K562 (cell line): ENCODE measurements around the genes TMEM178B, PRSS58 and TMEM139.

GRCh38 chr7:140646919-140647454 lies 6.4 kb upstream of the DENND2A start:
- RAMPAGE, long total RNA, result no peak
- RRBS, result no CpG with 5 or more reads among the region's 6 CpGs
PRO-cap:
- standard, result no peak
- CoPRO, capped RNA only, 2 experiments, result no peak in any of the 2 experiments
- CoPRO, capped and uncapped RNA, 2 experiments, result no peak in any of the 2 experiments
- CoPRO, uncapped RNA only, 2 experiments, result no peak in any of the 2 experiments
CAGE:
- cytosol, long polyA plus RNA, result no peak
- long polyA plus RNA, result no peak
- nucleolus, long total RNA, result no peak
- nucleus, long polyA plus RNA, result no peak

DNA sequence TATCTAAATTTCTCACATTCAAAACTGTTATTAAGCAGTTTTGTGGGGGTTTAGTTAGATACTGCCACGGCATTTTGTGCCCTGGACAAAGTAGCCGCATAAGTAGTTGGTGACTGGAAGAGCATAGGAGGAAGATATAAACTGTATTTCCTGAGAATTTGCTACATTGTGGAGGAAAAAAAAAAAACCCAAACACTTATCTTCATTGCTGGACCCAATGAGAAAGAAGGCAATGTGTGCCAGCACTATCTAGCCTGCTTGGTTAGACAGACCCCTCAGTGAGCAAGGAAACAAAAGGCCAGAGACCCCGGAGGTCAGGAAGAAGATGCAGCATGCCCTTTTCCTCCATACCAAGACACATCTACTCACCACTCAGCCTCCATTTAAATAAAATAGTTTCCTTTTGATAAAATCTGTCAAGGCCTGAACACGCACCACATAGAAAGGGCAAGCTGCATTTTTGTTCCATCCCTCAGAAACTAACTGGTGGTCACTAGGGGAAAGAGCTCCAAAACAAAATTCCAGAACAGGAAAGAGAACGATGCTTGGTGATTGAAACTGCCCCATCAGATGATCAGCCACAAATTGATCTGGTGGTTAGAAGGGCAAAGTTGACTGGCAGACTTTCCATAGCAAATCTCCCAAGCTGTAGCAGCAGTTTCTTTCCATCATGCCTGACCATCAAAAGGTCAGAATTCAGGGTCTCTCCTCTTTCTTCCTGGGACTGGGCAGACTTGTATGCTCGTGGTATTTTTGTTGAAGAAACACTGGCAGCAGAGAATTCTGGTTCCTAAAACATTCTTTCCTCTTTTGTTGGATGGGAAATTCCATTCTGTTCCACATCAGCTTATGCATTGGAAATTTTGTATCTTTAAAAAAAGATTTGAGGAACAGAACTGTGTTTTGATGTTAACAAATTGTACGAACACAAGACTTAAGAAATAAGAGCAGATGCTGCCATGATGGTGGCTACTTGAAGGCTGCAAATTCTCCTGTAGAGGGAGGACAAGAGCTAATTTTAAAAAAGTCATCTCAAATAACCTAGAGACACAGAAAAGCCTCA lies 29.3 kb downstream of the NDUFB2 start:
- RAMPAGE, long total RNA, result no peak
- RRBS, result no CpG with 5 or more reads among the region's 7 CpGs
PRO-cap:
- standard, result no peak
- CoPRO, capped RNA only, 2 experiments, result no peak in any of the 2 experiments
- CoPRO, capped and uncapped RNA, 2 experiments, result no peak in any of the 2 experiments
- CoPRO, uncapped RNA only, 2 experiments, result no peak in any of the 2 experiments
CAGE:
- cytosol, long polyA plus RNA, result no peak
- long polyA plus RNA, result no peak
- nucleolus, long total RNA, result no peak
- nucleus, long polyA plus RNA, result no peak

GRCh38 chr7:140794258-140794712 lies 97.8 kb downstream of the NDUFB2 start:
- RAMPAGE, long total RNA, result no peak
- RRBS, result no CpG with 5 or more reads among the region's 6 CpGs
PRO-cap:
- standard, result no peak
- CoPRO, capped RNA only, 2 experiments, result no peak in any of the 2 experiments
- CoPRO, capped and uncapped RNA, 2 experiments, result no peak in any of the 2 experiments
- CoPRO, uncapped RNA only, 2 experiments, result no peak in any of the 2 experiments
CAGE:
- cytosol, long polyA plus RNA, result no peak
- long polyA plus RNA, result no peak
- nucleolus, long total RNA, result no peak
- nucleus, long polyA plus RNA, result no peak

DNA sequence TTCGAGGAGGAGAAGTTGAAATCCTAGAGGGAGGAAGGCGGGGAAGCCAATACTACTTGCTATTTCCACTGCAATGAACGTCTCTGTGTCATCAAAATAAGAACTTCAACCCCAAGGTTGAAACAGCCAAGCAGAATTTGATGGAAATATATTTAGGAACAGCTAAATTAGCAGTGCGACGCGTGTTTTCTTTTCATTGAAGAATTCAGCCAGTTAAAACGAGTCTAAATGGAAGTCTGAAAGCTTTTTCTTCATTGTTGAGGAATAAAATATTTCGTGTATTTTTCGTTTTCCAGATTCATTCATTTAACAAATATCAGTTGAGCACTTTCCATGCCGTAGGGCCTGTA lies 474 bp upstream of the BRAF start:
- RAMPAGE, long total RNA, result no peak
- RRBS, result no CpG with 5 or more reads among the region's 10 CpGs
PRO-cap:
- standard, result no peak
- CoPRO, capped RNA only, 2 experiments, result no peak in any of the 2 experiments
- CoPRO, capped and uncapped RNA, 2 experiments, result no peak in any of the 2 experiments
- CoPRO, uncapped RNA only, 2 experiments, result no peak in any of the 2 experiments
CAGE:
- cytosol, long polyA plus RNA, result no peak
- long polyA plus RNA, result no peak
- nucleolus, long total RNA, result no peak
- nucleus, long polyA plus RNA, result no peak

DNA sequence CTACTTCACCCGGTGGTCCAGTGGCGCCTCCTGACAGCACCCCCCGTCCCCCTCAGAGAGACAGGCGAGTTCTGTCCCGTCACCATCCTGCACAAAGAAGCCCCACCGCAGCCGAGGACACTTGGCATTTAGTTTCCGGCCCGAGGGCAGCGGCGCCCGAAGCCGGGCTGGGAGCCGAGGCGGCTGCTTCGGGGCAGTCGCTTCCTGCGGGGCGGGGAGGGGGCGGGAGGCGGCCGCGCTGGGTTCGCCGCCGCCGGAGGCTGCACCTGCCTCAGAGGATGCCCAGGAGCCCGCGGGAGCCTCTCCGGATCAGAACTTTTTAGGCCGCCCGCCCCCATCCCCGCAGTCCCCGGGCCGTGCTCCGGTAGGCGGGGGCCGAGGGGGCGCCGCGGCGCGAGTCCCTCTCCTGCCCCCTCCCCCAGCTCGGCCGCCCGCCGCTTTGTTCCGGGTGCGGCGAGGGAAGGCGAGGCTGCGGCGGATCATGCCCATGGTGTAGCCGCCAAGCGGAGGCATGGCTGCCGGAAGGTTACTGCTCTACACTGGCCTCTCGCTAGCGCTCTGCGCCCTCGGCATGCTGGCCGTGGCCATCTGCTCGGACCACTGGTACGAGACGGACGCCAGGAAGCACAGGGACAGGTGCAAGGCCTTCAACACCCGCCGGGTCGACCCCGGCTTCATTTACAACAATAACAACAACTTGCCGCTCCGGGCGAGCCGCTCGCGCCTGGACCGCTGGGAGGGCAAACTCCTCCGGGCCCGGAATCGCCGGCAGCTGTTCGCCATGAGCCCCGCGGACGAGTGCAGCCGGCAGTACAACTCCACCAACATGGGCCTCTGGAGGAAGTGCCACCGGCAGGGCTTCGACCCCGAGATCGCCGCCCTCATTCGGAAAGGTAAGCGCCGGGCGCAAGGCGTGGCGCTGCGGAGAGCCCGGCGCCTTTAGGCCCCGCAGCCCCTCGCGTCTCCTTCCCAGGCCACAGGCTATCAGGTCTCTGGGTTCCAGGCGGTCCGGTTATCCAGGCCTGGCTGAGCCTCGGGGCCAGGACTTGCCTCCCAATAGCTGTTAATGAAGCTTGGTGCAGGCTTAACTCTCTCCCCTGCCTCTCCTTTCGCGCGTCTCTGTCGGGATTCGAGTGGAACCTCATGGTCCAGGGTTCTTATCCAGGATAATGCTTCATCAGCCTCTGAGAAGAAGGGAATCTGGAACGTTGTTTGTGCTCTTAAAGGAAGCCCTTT lies at the start of gene TMEM178B:
Gene TMEM178B, plus strand, starts transcription at position 265 of the 1,236 bp plus-strand sequence.
- RAMPAGE, long total RNA, result no peak
- RRBS, result 36% methylated on average over 62 of the region's 111 CpGs
PRO-cap:
- standard, result no peak
- CoPRO, capped RNA only, 2 experiments, result no peak in any of the 2 experiments
- CoPRO, capped and uncapped RNA, 2 experiments, result no peak in any of the 2 experiments
- CoPRO, uncapped RNA only, 2 experiments, result no peak in any of the 2 experiments
CAGE:
- cytosol, long polyA plus RNA, result no peak
- long polyA plus RNA, result no peak
- nucleolus, long total RNA, result no peak
- nucleus, long polyA plus RNA, result no peak

DNA sequence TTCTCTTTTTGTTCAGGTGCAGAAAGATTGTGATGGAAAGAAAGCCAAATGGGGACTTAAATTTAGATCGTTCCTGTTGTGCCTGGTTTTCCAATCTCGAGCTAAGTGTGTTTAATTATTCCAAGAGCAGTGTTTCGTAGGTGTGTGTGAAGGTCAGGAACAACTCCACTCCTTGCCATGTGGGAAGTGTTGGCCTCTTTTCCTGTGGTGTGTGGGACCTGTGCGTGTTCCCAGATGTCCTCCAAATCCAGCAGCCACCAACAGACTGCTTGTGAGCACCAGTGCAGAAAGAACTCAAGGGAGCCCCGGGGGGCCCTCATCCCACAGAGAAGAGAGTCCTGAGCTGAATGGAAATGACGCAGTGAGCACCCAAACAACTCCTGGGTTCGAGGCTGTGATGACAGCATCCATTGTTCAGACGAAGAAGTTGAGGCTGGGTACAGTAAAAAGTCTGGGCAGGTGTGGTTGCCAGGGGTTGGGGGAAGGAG lies 227.7 kb downstream of the TMEM178B start:
- RAMPAGE, long total RNA, result no peak
- RRBS, result no CpG with 5 or more reads among the region's 8 CpGs
PRO-cap:
- standard, result no peak
- CoPRO, capped RNA only, 2 experiments, result no peak in any of the 2 experiments
- CoPRO, capped and uncapped RNA, 2 experiments, result no peak in any of the 2 experiments
- CoPRO, uncapped RNA only, 2 experiments, result no peak in any of the 2 experiments
CAGE:
- cytosol, long polyA plus RNA, result no peak
- long polyA plus RNA, result no peak
- nucleolus, long total RNA, result no peak
- nucleus, long polyA plus RNA, result no peak

DNA sequence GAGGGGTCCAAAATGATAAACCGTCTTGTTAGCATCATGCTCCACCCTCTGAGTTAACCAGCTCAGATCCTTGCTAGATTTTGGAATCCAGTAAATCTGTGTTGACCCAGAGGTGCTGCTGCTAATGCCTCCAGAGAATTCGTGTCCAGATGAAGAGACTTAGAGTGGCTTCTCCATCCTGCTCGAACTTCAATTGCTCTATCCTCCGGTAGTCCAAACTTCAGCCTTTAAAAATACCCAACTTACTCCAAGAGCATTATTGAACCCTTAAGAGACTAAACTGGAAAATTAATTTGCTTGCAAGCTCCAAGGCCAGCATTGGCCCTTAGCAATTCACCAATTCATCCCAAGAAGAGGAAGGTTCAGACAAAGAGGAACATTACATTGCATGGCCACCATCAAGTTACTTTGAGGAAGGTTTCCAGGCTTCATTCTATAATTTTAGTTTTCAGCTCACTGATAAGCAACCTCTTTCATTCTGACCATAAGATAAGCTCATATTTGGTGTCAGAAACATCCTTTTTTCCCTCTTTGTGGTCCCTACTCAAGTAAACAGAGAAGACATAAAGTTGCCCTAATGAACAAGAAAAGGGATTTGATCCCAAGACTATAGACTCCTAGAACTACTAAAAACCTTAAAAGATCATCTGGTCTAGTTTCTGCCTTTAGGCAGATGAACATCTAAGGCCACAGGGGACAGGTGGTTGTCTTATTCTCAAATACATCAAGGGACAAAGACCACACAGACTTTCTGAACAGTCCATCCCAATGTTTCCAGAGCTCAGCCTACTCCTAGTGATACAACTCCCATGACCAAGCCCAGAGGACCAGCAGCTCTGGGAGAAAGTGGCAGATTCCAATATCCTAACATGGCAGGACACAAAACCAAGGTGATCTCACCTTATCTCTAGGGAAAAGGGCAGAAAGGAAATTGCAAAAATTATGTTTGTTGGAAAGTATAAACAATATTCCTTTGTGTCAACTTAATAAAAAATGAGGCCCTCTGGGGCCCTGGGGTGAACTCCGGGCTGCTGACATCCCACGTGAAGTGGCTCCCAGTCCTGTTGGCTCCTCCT lies 40.0 kb downstream of the DENND11 start:
- RAMPAGE, long total RNA, result no peak
- RRBS, result no CpG with 5 or more reads among the region's 6 CpGs
PRO-cap:
- standard, result no peak
- CoPRO, capped RNA only, 2 experiments, result no peak in any of the 2 experiments
- CoPRO, capped and uncapped RNA, 2 experiments, result no peak in any of the 2 experiments
- CoPRO, uncapped RNA only, 2 experiments, result peak in 2 of 2 experiments; most common plus-strand start position 638 of the sequence (in 1); most common minus-strand start position 351 of the sequence (in 1)
CAGE:
- cytosol, long polyA plus RNA, result no peak
- long polyA plus RNA, result no peak
- nucleolus, long total RNA, result no peak
- nucleus, long polyA plus RNA, result no peak

GRCh38 chr7:142257790-142258445 lies at the start of gene PRSS58:
Gene PRSS58 (minus strand): TSS chr7:142258058.
- RAMPAGE, long total RNA, result no peak
- RRBS, result no CpG with 5 or more reads among the region's 2 CpGs
PRO-cap:
- standard, result no peak
- CoPRO, capped RNA only, 2 experiments, result no peak in any of the 2 experiments
- CoPRO, capped and uncapped RNA, 2 experiments, result no peak in any of the 2 experiments
- CoPRO, uncapped RNA only, 2 experiments, result no peak in any of the 2 experiments
CAGE:
- cytosol, long polyA plus RNA, result no peak
- long polyA plus RNA, result no peak
- nucleolus, long total RNA, result no peak
- nucleus, long polyA plus RNA, result no peak

DNA sequence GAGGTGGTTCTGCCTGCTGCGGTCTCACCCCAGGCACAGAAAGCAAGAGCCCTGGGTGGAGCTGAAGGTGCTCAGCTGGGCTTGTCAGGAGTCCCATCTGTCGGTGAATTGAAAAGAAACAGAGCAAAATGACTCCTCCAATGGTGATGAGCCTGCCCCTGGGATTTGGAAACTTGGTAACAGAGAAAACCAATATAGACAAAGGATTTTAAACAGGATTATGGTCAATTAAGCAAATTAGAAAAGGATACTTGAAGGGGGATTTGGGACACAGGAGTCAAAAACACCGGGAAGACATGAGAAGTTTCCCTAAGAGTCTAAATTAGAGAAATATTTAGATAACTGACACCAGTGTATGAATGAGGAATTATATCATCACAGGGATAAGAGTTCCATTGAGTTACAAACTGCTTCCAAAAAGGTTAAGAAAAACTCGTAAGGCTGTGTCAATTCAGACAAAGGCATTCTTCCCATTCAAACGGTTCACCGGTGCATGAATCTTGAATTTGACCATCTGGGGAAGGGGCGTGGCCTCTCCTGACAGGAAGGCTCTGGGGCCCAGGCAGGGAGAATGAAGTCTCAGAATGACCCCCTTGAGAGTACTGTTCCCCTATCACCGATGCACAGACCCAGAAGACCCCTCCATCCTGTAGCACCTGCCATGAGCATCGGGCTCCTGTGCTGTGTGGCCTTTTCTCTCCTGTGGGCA lies 70.0 kb upstream of the PRSS58 start:
- RAMPAGE, long total RNA, result no peak
- RRBS, result no CpG with 5 or more reads among the region's 9 CpGs
PRO-cap:
- standard, result no peak
- CoPRO, capped RNA only, 2 experiments, result no peak in any of the 2 experiments
- CoPRO, capped and uncapped RNA, 2 experiments, result no peak in any of the 2 experiments
- CoPRO, uncapped RNA only, 2 experiments, result no peak in any of the 2 experiments
CAGE:
- cytosol, long polyA plus RNA, result no peak
- long polyA plus RNA, result no peak
- nucleolus, long total RNA, result no peak
- nucleus, long polyA plus RNA, result no peak

DNA sequence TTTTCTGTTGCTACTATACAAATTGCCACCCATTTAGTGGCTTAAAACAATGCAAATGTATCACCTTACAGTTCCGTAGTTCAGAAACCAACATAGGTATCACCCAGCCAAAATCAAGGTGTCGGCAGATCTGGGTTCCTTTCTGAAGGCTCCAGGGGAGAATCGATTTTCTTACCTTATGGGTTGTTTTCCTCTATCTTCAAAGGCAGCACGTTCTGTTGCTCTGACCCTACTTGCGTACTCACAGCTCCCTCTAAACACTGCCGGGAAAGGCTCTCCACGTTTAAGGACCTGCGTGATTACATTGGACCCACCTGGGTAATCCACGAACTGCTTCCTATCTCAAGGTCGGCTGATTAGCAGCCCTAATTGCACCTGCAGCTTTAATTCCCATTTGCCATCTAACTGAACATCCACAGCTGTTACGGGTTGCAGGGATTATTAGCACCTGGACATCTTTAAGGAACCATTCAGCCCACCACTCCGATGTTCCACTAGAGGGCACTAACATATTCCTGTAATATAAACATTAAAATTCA lies 37.2 kb upstream of the PRSS1 start:
- RAMPAGE, long total RNA, result no peak
- RRBS, result no CpG with 5 or more reads among the region's 12 CpGs
PRO-cap:
- standard, result no peak
- CoPRO, capped RNA only, 2 experiments, result no peak in any of the 2 experiments
- CoPRO, capped and uncapped RNA, 2 experiments, result no peak in any of the 2 experiments
- CoPRO, uncapped RNA only, 2 experiments, result no peak in any of the 2 experiments
CAGE:
- cytosol, long polyA plus RNA, result no peak
- long polyA plus RNA, result no peak
- nucleolus, long total RNA, result no peak
- nucleus, long polyA plus RNA, result no peak

DNA sequence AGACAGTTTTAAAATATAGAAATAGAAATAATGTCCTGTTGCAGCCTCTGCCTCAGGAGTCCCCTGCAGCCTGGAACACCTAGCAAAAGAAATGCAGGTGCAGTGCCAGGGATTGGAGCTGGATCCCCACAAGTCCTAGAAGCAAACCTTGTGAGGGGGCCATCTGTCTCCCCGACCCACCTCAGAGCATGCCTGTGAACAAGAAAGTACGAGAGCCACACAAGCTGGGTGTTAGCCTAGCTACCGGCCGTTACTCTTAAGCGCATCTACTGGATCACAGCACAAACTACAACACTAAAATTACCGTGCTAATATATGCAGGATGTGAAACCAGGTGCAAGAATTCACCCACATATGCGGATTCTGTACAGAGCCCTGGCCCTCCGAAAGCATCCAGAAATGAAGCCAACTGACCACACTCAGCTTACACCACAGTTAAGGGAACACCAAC lies 16.1 kb upstream of the PRSS1 start:
- RAMPAGE, long total RNA, result no peak
- RRBS, result no CpG with 5 or more reads among the region's 8 CpGs
PRO-cap:
- standard, result no peak
- CoPRO, capped RNA only, 2 experiments, result no peak in any of the 2 experiments
- CoPRO, capped and uncapped RNA, 2 experiments, result no peak in any of the 2 experiments
- CoPRO, uncapped RNA only, 2 experiments, result no peak in any of the 2 experiments
CAGE:
- cytosol, long polyA plus RNA, result no peak
- long polyA plus RNA, result no peak
- nucleolus, long total RNA, result no peak
- nucleus, long polyA plus RNA, result no peak

DNA sequence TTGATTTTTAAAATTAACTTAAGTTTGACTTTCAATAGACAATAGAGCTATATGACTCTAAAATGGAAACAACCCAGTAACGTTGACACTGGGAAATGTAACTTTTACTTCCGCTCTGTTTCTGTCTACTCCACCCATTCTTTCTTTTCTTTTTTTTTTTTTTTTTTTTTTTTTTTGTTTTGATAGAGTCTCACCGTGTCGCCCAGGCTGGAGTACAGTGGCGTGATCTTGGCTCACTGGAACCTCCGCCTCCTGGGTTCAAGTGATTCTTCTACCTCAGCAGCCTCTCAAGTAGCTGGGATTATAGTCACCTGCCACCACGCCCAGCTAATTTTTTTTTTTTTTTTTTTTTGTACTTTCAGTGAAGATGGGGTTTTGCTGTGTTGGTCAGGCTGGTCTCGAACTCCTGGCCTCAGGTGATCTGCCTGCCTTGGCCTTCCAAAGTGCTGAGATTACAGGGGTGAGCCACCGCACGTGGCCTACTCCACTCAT lies 14.0 kb downstream of the PRSS2 start:
- RAMPAGE, long total RNA, result no peak
- RRBS, result no CpG with 5 or more reads among the region's 10 CpGs
PRO-cap:
- standard, result no peak
- CoPRO, capped RNA only, 2 experiments, result no peak in any of the 2 experiments
- CoPRO, capped and uncapped RNA, 2 experiments, result no peak in any of the 2 experiments
- CoPRO, uncapped RNA only, 2 experiments, result no peak in any of the 2 experiments
CAGE:
- cytosol, long polyA plus RNA, result no peak
- long polyA plus RNA, result no peak
- nucleolus, long total RNA, result no peak
- nucleus, long polyA plus RNA, result no peak

DNA sequence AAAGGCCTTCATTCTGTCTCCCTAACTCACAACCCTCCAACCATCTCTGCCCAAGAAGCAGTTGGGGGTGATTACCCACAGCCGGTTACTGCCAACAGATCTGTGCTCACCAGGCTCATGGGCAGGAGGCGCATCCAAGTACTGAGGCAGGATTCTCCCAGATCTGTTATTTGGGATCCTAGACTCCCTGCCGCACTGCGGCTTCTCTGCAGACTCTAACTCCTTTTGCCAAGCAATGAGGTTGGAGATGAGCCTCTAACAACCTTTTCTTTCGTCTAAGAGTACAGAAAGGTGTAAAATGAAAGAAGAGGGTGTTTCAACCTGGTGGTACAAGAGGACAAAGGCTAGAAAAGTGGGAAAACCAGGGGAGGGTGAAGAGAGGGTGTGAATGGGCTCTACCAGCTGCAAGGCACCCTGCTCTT lies 950 bp upstream of the LLCFC1 start:
- RAMPAGE, long total RNA, result no peak
- RRBS, result no CpG with 5 or more reads among the region's 5 CpGs
PRO-cap:
- standard, result no peak
- CoPRO, capped RNA only, 2 experiments, result no peak in any of the 2 experiments
- CoPRO, capped and uncapped RNA, 2 experiments, result no peak in any of the 2 experiments
- CoPRO, uncapped RNA only, 2 experiments, result peak in 1 of 2 experiments; most common minus-strand start position 257 of the sequence (in 1)
CAGE:
- cytosol, long polyA plus RNA, result no peak
- long polyA plus RNA, result no peak
- nucleolus, long total RNA, result no peak
- nucleus, long polyA plus RNA, result no peak

- RAMPAGE, long total RNA, result no peak
- RRBS, result no CpG with 5 or more reads among the region's 4 CpGs
PRO-cap:
- standard, result no peak
- CoPRO, capped RNA only, 2 experiments, result no peak in any of the 2 experiments
- CoPRO, capped and uncapped RNA, 2 experiments, result no peak in any of the 2 experiments
- CoPRO, uncapped RNA only, 2 experiments, result no peak in any of the 2 experiments
CAGE:
- cytosol, long polyA plus RNA, result no peak
- long polyA plus RNA, result no peak
- nucleolus, long total RNA, result no peak
- nucleus, long polyA plus RNA, result no peak
These were observed 4.3 kb downstream of the LLCFC1 start for GRCh38 chr7:142943669-142943984.

GRCh38 chr7:143279778-143280290 lies 4.9 kb upstream of the TMEM139 start:
- RAMPAGE, long total RNA, result no peak
- RRBS, result no CpG with 5 or more reads among the region's 3 CpGs
PRO-cap:
- standard, result no peak
- CoPRO, capped RNA only, 2 experiments, result no peak in any of the 2 experiments
- CoPRO, capped and uncapped RNA, 2 experiments, result no peak in any of the 2 experiments
- CoPRO, uncapped RNA only, 2 experiments, result no peak in any of the 2 experiments
CAGE:
- cytosol, long polyA plus RNA, result no peak
- long polyA plus RNA, result no peak
- nucleolus, long total RNA, result no peak
- nucleus, long polyA plus RNA, result no peak

DNA sequence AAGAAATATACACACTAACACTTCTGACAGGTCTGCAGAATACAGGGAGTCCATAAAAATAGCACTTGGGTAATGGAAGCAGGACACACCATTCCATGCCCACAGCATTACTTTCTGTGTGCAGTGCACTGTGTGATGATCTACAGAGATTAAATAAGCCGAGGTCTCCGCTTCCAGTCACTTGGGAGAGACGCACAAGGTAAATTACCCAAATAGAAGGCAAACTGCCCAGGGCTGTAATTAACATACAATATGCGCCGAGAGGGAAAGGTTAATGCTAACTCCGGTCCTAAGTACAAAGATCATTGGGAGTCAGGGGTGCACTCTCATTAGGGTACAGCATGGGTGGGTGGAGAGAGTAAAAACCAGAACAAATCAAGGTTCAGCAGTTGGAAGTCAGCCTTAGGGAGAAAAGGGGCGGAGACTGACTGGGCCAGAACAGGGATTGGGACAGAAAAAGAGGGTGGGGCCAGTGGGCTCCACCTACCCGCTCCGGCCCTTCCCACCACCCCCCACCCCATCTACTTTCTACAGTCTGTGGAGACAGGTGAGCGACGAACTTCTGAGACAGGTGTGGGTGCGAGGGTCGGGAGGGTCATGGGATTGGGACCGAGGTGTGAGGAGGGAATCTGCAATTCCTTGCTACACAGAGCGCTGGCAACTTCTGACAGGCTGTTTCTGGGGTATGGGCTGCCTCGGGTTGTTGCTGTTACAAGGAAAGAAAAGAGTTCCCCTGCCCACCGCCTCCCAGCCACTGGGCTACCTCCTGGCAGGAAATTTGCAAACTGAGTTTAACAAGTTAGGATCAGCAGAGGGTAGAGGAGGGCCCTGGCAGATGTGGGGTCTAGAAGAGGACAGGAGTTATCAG lies at the start of gene TMEM139:
Gene TMEM139, plus strand, starts transcription at position 531 of the 868 bp plus-strand sequence.
- RAMPAGE, long total RNA, result no peak
- RRBS, result no CpG with 5 or more reads among the region's 17 CpGs
PRO-cap:
- standard, result unidirectional peak, plus-strand start at position 524 of the sequence
- CoPRO, capped RNA only, 2 experiments, result no peak in any of the 2 experiments
- CoPRO, capped and uncapped RNA, 2 experiments, result no peak in any of the 2 experiments
- CoPRO, uncapped RNA only, 2 experiments, result no peak in any of the 2 experiments
CAGE:
- cytosol, long polyA plus RNA, result no peak
- long polyA plus RNA, result no peak
- nucleolus, long total RNA, result no peak
- nucleus, long polyA plus RNA, result no peak

- RAMPAGE, long total RNA, result no peak
- RRBS, result 27% methylated on average over 4 of the region's 9 CpGs
PRO-cap:
- standard, result no peak
- CoPRO, capped RNA only, 2 experiments, result no peak in any of the 2 experiments
- CoPRO, capped and uncapped RNA, 2 experiments, result no peak in any of the 2 experiments
- CoPRO, uncapped RNA only, 2 experiments, result peak in 2 of 2 experiments; most common plus-strand start chr7:143393497 (in 1)
CAGE:
- cytosol, long polyA plus RNA, result no peak
- long polyA plus RNA, result no peak
- nucleolus, long total RNA, result no peak
- nucleus, long polyA plus RNA, result no peak
These were observed 12.3 kb downstream of the ZYX start for GRCh38 chr7:143393380-143393846.

DNA sequence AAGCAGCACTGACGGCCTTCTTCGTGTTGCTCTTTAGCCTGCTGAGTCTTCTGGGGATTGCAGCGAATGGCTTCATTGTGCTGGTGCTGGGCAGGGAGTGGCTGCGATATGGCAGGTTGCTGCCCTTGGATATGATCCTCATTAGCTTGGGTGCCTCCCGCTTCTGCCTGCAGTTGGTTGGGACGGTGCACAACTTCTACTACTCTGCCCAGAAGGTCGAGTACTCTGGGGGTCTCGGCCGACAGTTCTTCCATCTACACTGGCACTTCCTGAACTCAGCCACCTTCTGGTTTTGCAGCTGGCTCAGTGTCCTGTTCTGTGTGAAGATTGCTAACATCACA lies 174 bp downstream of the TAS2R41 start:
- RAMPAGE, long total RNA, result no peak
- RRBS, result no CpG with 5 or more reads among the region's 9 CpGs
PRO-cap:
- standard, result no peak
- CoPRO, capped RNA only, 2 experiments, result no peak in any of the 2 experiments
- CoPRO, capped and uncapped RNA, 2 experiments, result no peak in any of the 2 experiments
- CoPRO, uncapped RNA only, 2 experiments, result no peak in any of the 2 experiments
CAGE:
- cytosol, long polyA plus RNA, result no peak
- long polyA plus RNA, result no peak
- nucleolus, long total RNA, result no peak
- nucleus, long polyA plus RNA, result no peak